Tongue (tissue), 2 donors: Measurements from ENCODE around the genes NRTN and NDUFA11.

GRCh38 chr19:5546353-5546837, 76.2 kb downstream of the SAFB2 start:
- RAMPAGE, long total RNA = no peak

- RAMPAGE, long total RNA = no peak
Observed at GRCh38 chr19:5584664-5584863, 38.0 kb downstream of the SAFB2 start.

GRCh38 chr19:5585298-5586303, 37.0 kb downstream of the SAFB2 start:
- RAMPAGE, long total RNA = no peak

DNA sequence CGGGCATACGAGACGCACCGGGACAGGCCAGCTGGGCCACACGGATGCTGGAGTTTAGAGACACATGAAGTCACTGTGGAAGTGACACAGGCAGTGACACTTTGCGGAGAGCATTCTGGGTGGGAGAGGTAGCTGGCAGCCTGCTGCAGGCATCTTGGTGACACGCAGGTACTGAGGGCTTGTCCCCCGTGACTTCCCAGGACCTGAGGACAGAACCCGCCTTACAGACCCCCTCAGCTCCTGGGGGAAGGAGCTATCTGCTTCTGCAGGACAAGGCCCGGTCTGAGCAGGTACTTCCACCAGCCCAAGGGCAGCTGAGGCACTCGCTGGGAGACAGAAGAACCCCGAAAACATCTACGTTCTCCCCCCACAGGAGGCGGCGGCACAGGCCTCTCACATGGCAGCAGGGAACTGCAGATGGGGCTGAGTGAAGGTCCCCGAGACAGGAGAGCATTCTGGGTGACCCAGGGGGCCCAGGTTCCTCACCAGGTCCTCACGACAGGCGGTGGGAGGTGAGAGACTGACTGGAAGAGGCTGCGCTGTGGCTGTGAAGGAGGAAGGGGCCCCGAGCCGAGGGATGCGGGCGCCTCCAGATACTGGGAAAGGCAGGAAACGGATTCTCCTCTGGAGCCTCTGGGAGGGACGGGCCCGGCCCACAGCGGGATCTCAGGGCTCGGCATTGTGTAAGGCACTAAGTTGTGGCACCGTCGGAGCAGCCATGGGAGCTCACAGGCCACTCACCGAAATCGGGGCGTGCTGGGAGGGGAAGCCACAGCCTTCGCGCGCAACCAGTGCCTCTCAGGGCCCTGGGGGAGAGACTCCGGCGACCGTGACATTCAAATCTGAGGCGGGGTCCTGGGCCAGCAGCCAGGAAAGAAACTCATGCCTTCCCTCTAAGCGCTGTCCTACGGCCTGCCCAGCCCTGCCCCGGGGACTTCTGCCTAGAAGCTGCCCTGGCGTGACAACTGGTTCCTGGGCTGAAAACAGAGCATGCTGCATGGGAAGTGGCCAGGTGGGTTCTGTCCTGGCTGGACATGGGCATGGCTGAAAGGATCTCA, 13.9 kb downstream of the RPL36 start:
- RAMPAGE, long total RNA = no peak

- RAMPAGE, long total RNA = no peak
Observed at GRCh38 chr19:5713739-5714015, 6.3 kb downstream of the LONP1 start.

DNA sequence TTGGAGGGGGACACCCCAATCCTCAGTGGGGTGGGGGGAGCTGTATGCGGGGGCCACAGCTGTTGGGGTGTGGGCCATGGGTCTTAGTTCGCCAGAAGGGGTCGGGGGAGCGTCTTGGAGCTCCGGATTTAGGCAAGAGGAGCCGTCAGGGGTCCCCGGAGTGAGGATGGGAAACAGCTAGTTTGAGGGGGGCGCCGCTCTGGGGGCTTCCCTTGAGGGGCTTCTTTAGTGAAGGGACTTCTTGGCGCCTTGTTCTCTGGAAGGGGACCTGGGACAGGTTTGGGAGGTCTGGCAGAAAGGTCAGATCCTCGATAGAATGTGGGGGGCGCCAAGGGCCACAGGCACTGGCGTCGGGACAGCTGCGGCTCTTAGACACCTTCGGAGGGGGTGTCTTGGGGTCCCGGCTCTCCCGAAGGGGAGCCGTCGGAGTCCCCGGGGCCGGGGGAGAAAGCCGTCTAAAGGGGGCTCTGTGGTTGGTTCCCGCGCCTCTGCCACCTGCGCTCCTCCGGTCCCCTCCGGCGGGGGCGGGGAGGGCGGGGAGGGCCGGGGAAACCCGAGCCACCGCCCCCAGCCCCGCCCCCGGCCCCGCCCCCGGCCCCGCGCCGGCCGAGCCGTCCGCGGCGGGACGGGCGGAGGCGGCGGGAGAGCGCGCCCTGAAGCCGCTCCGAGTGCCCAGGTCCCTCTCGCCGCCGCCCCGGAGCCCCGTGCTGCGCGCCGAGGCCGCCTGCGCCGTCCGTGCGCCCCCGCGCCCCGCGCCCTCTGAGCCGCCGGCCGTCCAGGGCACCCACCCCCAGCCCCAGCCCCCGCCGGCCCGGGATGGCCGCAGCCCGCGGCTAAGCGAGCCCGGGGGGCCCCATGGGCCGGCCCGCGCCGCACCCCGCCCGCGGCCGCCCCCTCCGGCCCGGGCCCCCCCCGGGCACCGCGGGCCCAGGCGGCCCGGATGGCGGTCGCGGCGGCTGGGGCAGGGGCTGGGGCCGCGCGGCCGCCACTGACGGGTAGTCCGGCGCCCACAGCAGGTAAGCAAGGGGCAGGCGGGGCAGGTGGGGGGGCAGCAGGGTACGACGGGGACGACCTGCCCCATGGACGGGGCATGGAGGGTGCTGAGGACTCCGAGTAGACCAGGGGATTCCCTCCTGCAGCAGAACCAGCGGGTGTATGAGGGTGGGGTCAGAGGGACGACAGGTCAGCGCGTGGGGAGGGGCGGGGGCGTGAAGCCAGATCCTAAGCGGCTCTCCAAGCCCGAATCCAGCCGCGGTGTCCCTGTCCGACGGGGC, at the start of gene NRTN:
TSS of gene NRTN (plus strand) at position 632 of the 1,274 bp plus-strand sequence.
- RAMPAGE, long total RNA = no peak

DNA sequence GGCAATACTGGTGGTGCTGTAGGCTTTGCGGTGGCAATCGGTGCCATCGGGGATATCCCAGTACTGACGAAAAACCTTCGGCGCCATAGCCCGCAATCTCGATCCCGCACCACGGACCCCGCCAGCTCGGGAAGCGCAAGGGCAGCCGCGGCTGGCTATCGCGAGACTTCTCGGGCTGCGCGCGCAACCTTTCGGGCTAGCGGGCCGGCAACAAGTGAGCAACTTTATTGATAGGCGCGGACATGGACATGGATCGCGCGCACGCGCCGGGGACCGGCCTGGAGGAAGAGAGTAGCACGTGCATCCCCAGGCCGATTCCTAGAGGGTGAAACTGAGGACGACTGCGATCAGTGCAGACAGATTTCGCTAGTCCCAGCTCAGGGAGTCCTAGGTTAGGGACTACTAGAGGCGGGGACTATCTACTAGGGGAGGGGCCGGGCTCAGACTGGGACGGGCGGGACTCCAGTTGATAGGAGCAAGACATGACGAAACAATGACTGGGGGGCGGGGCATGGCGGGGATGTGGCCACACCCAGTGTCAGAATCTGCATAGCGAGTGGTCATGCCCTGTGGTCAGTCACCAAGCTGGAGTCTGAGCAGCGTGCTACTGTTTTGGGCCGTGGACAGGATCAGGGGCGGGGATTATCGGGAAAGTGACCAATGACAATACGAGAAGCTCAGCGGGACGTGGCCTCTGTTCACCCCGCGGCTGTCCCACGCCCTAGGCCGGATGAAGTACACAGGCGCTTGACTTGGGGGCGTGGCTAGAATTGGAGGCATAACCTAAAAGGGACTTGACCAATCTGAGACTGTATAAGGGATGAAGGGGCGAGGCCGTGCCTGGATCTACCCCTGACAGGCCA, at the start of gene NDUFA11:
TSS of gene NDUFA11 (minus strand) at position 169 of the 863 bp plus-strand sequence.
- RAMPAGE, long total RNA = start-site peak on the minus strand centred at position 137 of the sequence, 64 bp wide, 3,597 and 815 reads in 2 replicates

- RAMPAGE, long total RNA = no peak
Observed at GRCh38 chr19:5935168-5935713, 21.2 kb downstream of the CAPS start.

GRCh38 chr19:5936055-5937039, 22.3 kb downstream of the CAPS start:
- RAMPAGE, long total RNA = no peak

DNA sequence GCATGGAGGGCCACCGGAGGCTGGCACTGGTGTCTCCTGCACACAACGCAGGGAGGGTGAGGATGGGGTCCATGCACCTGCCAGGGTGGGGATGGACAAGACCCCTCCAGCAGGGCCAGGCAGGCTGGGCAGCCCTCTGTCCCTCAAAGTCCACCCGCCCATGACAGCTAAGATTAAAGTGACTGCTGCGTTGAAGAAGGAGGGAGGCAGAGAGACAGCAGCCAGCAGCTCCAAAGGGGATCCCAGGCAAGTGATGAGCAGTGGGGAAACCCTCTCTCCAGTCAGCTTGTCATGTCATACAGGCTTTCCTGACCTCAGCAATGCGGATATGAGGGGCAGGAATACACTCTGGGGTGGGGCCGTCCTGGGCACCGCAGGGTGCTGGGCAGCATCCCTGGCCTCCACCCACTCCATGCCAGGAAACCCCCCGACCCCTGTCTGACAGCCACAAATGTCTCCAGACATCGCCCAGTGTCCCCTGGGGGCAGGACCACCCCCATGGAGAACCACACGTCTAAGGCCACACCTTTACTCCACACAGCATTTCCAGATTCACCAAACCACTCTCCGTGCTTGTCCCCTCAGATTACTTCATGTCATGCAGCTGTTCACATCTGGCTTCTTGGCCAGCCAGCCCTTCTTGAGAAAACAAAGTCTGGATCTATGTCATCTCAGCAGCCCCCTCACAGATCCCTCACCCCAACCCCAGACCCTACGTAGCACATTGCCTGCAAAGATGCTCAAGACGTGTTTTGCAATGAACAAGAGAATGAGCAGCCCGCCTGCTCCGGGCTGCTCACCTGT, 46.7 kb downstream of the RFX2 start:
- RAMPAGE, long total RNA = no peak

DNA sequence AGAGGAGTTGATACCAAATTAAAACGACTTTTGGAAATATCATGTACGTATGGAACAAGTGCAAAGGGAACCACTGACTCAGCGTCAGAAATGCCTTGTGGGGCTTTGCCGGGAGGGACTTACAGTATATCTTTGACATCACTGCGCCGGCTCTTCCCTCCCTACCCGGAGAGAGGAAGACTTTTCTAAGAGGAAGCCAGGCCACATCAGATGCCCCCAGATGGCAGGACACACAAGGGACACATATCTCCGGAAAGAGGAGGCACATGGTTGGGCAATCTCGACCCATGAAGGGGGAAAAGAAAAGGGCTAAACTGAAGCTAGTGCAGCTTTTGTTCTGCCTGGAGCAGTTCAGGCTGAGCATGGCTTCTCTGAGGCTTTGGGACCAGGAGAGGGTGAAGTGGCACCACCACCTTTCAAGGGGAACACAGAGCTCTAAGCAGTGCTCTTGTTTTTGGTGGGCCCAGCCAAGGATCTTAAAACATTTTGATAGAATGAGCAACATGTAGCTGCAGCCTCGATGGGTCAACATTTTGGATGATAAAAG, 43.0 kb downstream of the RFX2 start:
- RAMPAGE, long total RNA = no peak

GRCh38 chr19:6086723-6087767, 23.3 kb downstream of the RFX2 start:
- RAMPAGE, long total RNA = no peak

GRCh38 chr19:6271589-6272455, 8.0 kb downstream of the MLLT1 start:
- RAMPAGE, long total RNA = no peak

GRCh38 chr19:6413233-6414234, 11.1 kb downstream of the KHSRP start:
- RAMPAGE, long total RNA = no peak

DNA sequence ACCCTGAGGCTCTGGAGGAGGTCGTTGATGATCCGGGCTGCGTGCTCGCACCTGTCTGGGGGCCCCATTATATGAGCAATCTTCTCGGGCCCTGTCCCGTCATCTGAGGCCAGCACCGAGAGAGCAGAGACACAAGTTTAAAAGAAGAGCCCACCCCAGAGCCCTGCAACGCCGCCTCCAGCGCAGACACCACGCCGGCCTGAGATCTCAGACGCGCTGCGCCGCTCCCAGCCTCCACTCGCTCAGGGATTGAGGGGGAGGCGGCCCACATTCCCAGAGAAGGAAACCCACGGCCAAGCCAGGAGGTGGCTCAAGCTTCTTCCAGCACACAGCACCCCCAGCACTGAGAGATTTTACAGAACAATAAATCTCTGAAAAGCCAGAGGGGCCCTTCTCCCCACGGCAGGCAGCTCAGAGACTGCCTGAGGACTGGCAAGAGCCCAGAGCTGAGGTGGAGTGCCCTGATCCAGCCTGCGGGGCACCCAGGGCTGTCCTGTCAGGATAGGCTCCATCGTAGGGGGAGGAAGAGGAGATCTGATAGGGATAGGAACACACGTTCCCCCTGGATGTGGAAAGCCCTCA, 7.5 kb downstream of the KHSRP start:
- RAMPAGE, long total RNA = no peak

DNA sequence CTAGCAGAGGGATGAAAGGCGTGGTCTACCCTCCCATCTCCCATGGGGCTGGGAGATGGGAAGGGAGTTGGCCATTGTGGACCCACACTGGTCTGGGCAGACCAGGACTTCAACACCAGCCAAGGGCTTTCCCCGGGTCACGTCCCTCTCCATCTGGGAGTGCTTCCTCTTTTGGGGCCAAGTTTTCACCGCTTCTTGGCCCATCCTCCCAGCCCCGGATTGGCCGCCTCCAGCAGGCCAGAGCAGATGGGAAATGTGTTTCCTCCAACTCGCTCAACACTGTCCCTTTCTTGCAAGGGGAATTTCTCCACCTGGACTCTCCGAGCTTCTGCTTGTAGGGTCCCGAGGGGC, 2.1 kb upstream of the TNFSF9 start:
- RAMPAGE, long total RNA = no peak

DNA sequence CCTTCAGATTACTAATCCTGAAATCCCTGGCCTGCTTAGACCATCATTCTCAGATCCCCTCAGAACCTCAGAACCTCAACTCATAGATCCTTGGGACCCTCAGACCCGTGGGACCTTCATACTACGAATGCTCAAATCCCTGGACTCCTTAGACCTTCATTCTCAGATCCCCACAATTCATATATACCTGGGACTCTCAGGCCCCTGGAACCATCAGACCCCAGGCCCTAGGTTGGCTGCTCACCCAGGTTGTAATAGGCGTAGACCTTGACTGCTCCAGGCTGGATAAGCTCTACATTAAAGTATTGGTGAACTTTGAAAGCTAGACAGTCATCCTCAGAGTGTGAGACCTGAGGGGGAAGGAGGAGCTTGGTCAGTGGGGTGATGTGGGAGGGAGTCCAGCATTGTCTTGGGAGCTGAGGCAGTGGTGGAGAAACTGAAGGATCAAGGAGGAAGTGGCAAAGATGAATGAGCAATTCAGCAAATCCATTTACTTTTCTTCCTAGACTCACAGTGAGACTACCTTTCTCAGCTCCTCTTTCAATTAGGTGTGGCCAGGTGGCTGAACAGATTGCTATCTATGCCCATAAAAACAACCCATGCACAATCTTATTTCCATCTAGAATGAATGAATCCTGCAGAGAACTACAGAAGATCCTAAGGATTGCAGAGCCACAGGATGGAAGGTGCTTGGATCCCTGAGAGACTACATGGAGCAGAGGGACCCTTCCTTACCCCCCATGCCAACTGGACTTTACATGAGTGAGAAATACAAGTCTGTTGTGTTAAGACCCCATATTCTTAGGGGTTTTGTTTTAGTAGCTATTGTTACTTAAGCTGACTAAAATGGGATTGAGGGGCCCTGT, 10.2 kb upstream of the TNFSF14 start:
- RAMPAGE, long total RNA = no peak

DNA sequence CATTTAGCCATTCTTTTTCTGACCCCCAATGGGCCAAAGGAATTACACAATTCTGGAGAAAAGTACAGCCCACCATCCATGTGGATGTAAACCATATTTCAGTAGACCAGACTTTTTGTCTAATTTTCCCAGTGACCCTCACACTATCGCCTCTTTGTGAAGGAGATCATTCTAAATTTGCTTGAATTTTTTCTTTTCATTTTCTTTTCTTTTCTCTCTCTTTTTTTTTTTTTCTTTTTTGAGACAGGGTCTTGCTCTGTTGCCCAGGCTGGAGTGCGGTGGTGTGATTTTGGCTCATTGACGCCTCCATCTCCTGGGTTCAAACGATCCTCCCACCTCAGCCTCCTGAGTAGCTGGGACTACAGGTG, 15.3 kb downstream of the C3 start:
- RAMPAGE, long total RNA = no peak

DNA sequence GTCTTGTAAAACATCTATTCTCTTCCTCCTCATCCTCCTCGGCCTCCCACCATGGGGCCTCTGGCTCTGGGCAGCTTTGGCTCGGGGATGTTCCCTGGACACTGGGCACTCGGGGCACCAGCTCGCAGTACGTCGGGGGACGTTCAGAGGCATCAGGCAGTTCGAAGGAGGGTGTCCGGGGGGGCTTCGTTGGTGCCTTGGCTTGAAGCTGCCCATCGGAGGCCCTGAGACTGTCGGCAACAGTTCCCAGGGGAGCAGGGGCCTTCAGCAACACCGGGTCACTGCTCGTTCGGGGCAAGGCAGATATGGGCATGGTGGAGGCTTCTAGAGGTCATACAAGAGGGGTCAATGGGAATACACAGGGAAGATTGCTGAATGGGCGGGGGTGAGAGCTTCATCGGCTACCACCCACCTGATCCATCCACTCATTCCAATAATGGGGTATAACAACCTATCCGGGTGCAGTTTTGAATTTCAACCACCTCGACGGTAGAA, 12.2 kb downstream of the SH2D3A start:
- RAMPAGE, long total RNA = no peak

- RAMPAGE, long total RNA = no peak
Observed at GRCh38 chr19:6806330-6806894, 33.9 kb downstream of the VAV1 start.